Mesothelial cell of epicardium (in vitro differentiated cells): Measurements from ENCODE around the genes MYO1C and TLCD2.

DNA sequence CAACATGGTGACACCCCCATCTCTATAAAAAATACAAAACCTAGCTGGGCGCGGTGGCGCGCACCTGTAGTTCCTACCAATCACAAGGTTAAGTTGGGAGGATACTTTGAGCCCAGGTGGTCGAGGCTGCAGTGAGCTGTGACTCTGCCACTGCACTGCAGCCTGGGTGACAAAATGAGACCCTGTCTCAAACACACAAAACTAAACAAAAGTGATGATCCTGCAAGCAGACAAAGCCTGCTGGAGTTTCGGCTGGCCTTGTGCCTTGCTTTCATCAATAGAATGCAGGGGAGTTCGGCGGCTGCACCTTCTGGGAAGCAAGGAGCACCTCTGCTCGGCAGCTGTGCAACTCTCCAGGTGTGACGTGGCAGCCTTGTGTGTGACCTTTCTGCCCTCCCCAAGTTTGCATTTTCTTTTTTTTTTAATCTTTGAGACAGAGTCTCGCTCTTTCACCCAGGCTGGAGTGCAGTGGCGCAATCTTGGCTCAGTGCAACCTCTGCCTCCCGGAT lies 12.5 kb upstream of the YWHAE start:
- PRO-cap: no peak

DNA sequence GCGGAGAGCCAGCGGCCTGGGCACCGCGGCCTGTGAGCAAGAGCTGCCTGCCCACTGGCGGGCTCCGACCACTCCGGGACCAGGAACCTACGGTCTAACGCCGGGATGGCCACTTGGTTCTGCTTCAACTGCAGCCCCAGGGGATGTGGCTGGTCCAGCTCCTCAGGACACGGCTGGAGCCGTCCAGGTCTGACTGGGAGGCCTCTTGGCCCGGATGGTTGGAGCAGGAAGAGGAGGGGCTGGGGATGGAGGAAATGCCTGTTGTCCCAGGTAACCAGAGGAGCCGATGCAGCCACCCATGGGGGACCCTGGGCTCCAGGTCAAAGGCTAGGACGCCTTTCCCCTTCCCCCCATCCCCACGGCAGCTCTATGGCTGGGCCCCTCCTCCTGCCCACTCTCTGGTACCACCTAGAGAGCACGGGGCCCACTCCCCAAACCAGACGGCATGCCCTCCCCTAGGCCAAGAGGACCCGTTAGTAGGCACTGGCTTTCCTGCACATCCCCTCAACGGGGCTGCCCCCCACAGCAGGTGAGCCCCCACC lies at the start of gene MYO1C:
MYO1C (minus strand) TSS at position 191 of the 542 bp plus-strand sequence.
- PRO-cap: no peak

GRCh38 chr17:1494108-1494857 lies 1.8 kb upstream of the MYO1C start:
- PRO-cap: no peak

GRCh38 chr17:1501344-1501782 lies 8.9 kb upstream of the MYO1C start:
- PRO-cap: no peak

- PRO-cap: no peak
Measured at GRCh38 chr17:1606942-1607905, 21.4 kb downstream of the SLC43A2 start.

- PRO-cap: no peak
Measured at GRCh38 chr17:1634547-1635497, 6.2 kb upstream of the SLC43A2 start.

DNA sequence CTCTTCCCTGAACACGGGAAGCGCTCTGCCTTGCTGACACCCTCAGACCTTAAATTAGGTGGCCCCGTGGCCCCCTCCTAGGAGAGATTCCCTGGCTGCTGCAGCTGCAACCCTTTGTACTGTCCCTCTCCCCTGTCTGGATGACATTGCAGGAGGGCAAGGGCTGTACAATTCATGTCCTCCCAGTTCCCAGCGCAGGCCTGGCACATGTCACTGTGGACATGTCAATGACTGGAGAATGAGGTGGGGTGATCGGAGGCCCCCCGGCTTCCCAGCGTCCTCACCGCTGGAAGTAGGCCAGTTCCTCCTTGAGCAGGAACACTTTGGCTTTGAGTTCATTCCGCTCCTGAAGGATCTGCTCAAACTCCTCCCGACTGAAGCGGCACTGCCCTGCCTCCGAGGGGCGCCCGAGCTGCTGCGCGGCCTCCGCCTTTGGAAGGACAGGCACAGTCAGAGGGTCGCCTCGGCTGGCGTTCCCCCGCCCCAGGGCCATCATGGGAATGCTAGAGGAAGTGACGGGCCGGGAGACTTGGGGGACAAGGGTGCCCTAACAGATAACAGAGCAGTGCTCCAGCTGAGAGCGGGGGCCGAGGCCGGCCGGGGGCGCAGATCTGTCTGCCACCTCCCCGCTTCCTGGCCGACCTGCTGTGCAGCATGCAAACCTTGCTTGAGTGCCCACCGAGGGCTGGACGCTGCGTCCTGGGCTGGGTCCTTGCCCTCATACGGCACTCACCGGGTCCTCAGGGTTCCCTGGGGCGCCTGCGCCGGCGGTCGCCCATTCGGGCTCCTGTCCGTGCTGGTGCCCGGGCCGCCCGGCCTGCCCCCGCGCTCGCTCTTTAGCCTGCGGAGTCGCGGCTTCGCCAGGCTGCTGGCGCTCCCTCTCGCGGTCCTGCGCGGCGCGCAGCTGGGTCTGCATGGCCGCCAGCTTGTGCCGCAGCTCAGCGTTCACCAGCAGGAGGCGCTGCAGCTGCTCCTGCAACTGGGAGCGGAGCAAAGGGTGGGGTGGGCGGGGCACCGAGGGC lies 1.3 kb downstream of the RILP start:
- PRO-cap: no peak

DNA sequence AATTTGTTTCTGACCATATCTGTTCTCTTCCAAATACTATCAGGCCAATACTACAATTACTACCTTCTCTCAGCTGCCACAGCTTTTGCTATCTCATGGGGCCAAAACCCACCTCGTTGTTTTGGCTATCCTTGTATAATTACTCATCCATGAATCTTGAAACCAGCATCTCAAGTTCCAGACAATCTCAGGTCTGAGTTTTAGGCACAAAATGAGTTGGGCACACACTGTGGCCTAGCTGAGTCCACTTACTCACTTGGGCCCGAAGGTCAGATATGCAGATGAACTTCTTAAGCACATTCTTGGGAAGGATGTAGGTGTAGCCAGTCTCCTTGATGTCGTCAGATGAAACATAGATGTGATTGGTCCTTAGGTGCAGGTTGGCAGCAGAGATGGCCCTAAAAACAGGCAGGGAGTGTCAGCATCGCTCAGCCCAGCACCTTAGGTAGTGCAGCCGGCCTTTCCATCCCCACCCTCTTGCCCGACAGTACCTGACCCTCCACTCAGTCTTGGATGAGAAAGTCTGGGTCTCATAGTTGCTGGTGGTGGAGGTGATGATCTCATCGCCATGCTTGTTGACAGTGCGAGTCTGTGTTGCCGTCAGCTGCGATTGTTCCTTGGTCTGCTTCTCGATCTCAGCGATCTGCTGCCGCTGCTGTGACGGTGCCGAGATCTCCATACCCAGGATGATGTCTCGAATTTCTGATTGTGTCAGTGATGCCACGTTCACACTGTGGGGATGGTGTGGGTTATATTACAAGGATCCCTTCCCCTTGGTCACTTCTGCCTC lies 3.8 kb upstream of the RILP start:
- PRO-cap: no peak

GRCh38 chr17:1679510-1680039 lies 5.1 kb downstream of the PRPF8 start:
- PRO-cap: no peak

DNA sequence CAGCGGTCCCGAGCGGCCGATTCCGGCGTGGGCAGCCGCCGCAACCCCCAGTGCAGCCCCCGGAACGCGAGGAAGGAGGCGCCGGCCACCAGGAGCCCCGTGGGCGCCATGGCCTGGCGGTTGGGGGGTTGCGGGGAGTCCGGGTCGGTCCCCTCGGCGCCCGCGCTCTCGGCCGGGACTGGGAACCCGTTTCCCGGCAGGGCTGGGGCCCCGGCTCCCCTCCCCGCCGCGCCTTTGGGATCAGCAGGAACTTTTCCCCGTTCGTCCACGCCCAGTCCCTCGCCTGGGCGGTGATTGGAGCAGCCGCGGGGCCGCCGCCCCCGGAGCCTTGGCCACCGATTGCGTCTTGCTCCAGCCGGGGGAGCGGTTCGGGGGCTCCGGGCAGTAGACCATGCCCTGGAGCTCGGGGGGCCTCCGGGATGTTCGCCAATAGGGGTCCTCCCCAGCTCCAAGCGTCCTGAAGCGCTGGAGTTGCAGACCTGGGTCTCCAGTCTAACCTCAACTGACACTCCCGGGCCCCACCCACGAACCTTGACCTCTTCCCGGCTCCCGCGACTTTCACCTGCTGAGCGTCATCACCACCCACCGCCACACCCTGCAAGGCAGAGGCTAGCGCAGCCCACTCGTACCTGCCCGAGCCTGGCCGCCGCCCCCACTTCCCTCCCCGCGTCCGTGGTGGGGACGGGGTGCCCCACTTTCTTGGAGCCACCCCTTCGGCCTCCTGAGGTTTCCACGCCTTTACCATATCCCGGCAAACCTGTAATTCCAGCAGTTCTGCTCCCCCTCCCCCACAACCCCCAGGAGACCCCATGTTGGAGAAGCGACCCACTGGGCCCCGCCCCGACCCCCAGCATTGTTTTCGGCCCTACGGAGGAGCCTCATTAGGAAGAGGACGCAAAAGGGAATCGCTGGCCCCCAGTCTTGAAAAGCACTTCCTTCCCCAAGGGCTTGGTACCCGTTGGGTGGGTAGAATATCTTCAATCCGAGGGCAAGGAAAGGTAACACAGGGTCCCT lies at the start of gene TLCD2:
TLCD2 (minus strand) TSS at position 245 of the 1,014 bp plus-strand sequence.
- PRO-cap: no peak

DNA sequence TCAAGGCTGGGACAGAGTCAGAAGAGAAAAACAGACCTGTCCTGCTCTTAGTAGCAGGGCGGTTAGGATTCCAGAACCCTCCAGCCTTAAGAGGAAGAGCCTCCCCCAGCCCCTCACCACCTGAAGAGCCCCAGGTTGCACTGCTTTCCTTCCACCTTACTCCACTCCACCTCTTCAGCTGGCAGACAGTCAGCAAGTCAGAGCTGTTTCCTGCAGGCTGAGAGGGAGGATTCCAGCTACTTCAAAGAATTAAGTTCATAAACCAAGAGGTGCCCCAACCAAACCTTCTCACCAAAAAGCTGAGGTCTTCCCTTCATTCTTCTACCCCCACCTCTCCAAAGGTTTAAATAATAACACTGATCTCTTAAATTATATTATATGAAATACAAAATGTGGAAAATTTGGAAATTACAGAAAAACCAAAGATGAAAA lies 986 bp upstream of the TLCD2 start:
- PRO-cap: no peak

DNA sequence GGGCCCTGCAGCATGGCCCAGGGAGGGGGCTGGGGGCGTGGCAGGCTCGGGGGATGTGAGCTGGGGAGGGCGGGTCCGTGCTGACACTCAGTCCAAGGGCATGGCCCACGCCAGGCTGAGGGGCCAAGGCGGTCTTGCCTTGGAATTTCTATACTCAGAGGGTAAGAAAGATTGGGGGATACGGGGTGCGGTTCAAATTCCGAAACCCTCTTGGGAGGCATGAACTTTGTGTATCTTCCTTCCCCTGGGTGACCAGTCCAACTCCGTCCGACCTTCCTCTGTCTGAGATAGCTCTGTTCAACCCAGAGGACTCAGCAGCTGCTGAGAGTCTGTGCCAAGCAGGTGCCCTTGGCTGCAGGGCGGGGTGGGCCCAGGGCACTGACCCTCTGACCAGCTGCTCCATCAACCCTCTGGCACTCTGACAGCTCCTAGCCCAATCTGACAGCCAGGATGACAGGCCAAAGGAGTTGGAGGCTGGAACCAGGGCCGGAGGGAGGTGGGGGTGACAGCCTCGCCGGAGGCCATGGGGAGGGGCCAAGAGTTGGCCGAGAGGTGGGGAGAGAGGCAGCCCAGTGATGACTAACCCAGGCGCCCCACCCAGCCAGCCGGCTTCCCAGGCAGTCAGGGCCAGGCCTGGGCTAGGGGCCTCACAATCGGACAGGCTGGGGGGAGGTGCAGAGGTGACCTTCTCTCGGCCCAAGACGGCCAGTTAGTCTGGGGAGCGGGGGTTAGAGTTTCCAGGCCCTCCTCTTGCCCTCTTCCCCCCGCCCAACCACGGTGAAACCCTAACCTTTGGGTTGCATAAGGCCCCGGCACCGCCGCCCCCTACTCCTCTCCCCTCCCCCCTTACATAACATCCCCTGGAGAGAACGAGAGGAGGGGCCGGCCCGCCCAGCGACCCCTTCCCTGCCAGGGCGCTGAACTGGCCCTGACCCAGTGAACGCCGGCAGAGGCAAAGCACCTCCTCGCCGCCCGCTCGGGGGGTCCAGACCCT lies 4.9 kb upstream of the TLCD2 start:
- PRO-cap: bidirectional peak, plus-strand start at position 90 of the sequence, minus-strand start outside the sequence; unidirectional peak, plus-strand start at position 620 of the sequence

DNA sequence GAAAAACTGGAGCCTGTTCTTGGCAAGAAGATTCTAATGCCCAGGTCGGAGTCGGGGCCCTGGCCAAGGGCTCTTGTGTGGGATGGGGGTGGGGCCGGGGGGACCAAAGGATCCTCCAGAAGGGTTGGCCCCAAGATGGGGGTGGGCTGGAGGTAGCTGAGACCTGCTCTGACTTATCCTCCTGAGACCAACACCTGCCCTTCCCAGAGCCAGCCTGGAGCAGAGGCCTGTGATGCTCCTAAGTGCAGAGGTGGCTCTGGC lies 292 bp downstream of the SERPINF2 start:
- PRO-cap: no peak

DNA sequence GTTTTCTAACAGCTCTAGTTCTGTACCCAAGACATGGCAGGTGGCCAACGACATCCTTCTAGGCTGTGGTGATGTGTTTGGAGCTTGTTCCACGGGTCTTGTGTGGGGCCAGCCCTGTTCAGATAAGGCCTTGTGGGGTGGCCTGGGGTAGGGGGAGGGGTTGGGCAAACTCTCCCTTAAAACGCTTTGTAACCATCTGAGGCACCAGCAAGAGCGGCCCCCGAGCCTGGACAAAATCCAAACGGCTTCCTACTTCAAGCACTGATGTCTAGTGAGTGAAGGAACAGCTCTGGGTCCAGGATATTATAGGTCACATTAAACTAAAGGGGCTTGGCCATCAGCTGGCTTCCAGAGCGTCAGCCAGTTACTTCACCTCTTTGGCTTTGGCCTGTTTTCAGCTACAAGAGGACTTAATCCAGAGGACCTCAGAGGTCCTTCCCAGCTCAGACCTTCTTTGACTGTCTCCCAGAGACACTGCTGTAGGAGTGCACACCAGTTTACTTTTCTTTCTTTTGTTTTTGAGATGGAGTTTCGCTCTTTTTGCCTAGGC lies 11.9 kb downstream of the SERPINF1 start:
- PRO-cap: no peak

- PRO-cap: no peak
Measured at GRCh38 chr17:1796862-1797211, 32.9 kb downstream of the SMYD4 start.

DNA sequence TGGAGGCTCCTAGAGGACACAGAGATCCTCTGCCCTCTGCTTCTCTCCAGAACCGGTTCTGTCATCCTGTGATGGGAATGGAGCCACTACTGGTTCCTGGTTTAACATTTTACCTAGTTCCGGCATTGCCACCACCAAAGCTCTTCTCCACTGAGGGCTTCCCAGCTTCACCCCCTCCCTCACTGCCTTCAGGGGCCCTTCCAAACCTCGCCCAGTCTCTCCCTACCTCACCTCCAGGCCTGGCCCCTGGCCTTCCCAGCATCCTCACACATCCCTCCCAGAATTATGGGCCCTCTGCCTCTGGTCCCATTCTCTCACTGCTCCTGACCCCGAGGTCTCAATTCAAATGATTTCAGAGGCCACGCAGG lies 58.5 kb downstream of the RTN4RL1 start:
- PRO-cap: no peak

GRCh38 chr17:1989181-1989575 lies 36.0 kb downstream of the RTN4RL1 start:
- PRO-cap: no peak

DNA sequence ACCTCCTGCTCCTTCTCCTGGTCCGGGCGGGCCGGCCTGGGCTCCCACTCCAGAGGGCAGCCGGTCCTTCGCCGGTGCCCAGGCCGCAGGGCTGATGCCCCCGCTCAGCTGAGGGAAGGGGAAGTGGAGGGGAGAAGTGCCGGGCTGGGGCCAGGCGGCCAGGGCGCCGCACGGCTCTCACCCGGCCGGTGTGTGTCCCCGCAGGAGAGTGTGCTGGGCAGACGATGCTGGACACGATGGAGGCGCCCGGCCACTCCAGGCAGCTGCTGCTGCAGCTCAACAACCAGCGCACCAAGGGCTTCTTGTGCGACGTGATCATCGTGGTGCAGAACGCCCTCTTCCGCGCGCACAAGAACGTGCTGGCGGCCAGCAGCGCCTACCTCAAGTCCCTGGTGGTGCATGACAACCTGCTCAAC lies 1.6 kb downstream of the HIC1 start:
- PRO-cap: no peak

- PRO-cap: no peak
Measured at GRCh38 chr17:2074955-2076243, 20.5 kb downstream of the HIC1 start.

- PRO-cap: no peak
Measured at GRCh38 chr17:2173009-2173461, 118.1 kb downstream of the HIC1 start.